ENCODE measurements around a stretch of chr16.

- CAGE, long polyA plus RNA, result no peak
- RRBS, result 1% methylated on average over 3 of the region's 29 CpGs
Observed at GRCh38 chr16:14975571-14976249, 884 bp downstream of the PDXDC1 start.

GRCh38 chr16:15025831-15027003 is 29.7 kb downstream of the NTAN1 start:
- CAGE, long polyA plus RNA, result no peak
- RRBS, result no CpG with 5 or more reads among the region's 13 CpGs

DNA sequence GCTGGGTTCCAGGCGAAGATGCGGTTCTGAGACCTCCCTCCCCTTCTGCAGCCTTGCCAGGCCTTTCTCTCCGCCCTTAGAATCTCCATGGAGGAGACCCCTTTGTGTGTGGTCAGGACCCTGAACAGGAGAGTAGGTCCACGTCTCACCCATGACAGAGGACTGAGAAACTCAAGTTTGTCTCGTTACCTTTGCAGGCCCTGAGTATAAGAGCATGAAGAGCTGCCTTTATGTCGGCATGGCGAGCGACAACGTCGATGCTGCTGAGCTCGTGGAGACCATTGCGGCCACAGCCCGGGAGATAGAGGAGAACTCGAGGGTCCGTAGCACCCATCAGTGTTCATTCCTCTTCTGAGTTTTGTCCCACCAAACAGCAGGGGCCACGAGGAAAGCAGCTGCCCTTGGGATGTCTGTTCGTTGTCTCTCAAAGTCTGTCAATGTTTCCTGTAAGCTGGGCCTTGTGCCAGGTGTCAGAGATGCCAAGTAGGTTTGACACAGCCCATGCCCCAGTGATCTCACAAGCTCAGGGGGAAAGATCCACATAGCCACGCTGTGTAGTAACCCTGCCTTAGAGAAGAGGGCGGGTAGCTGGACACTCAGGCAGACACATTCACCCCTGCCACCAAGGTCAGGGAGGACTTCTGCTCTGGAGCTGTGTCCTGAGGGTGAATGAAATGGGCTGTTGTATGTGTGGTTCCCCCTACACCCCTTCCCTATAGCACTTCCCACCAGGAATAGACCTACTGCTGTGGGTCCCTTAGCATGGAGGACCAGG is 22.6 kb downstream of the NTAN1 start:
- CAGE, long polyA plus RNA, result no peak
- RRBS, result no CpG with 5 or more reads among the region's 19 CpGs

- CAGE, long polyA plus RNA, result no peak
- RRBS, result 4% methylated on average over 4 of the region's 20 CpGs
Observed at GRCh38 chr16:15144169-15144680, 50.2 kb upstream of the RRN3 start.

- CAGE, long polyA plus RNA, result no peak
- RRBS, result 1% methylated on average over 5 of the region's 65 CpGs
Observed at GRCh38 chr16:15154010-15154526, 60.0 kb upstream of the RRN3 start.

- CAGE, long polyA plus RNA, result no peak
- RRBS, result no CpG with 5 or more reads among the region's 5 CpGs
Observed at GRCh38 chr16:15494173-15494601, 59.8 kb downstream of the BMERB1 start.

GRCh38 chr16:15577614-15578071 is 65.3 kb downstream of the MARF1 start:
- CAGE, long polyA plus RNA, result no peak
- RRBS, result no CpG with 5 or more reads among the region's 7 CpGs

DNA sequence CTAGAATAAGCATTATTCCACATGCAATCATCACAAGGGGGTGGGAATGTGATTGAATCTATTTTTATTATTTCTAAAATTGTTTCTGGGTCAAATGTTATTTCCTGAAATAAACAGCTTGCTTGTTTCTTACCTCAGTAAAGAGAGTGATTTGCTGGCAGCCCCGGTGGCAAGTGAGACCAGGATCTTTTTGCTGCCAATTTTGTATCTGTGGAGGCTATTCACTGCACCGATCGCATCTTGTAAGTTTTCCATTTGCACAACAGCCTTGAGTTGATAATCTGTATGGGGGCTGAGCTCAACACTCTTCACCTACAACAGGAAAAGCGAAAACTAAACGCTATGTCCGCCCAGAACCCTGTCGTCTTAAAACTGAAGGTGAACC is 21.4 kb downstream of the MARF1 start:
- CAGE, long polyA plus RNA, result no peak
- RRBS, result no CpG with 5 or more reads among the region's 7 CpGs

DNA sequence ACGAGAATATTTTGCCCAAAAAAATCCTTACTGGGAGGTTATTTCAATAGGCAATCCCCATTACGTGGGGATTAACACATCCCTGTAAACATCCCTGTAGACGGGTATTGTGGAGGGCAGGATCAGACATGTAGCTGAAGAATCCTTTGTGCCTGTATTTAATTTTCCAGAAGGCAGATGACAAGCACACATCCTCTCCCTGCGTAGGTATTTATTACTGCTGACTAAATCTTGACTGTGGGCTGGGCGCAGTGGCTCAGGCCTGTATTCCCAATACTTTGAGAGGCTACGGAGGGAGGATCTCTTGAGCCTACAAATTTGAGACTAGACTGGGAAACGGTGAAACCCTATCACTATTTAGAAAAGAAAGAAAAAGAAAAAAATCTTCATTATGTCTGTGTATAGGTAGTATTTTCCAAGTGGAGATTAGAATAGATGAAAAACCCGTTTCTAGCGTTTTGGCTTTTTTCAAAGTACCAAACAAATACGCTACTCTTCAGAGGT is 1.4 kb upstream of the MARF1 start:
- CAGE, long polyA plus RNA, result no peak
- RRBS, result no CpG with 5 or more reads among the region's 10 CpGs

GRCh38 chr16:15653269-15653744 is 3.3 kb downstream of the NDE1 start:
- CAGE, long polyA plus RNA, result no peak
- RRBS, result no CpG with 5 or more reads among the region's 4 CpGs

GRCh38 chr16:15714776-15715362 is 64.8 kb downstream of the NDE1 start:
- CAGE, long polyA plus RNA, result no peak
- RRBS, result no CpG with 5 or more reads among the region's 25 CpGs

GRCh38 chr16:15829295-15830016 is 27.4 kb downstream of the MYH11 start:
- CAGE, long polyA plus RNA, result no peak
- RRBS, result 8% methylated on average over 2 of the region's 19 CpGs

DNA sequence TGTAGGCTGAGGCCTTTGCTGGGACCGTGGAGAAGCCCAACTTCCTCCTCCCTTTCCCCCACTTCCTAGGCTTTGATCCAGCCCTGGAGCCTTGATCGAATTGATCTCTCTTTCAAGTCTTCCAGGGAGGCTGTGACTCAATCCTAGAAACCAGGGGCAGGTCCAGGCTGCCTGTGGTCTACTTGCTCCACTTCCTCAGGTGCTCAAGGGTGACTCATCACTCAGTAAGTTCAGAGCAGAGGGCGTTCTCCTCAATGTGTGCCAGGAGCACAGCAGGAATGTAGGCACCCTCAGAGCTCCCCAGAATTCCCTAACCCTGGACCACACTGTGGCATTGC is 11.2 kb upstream of the CEP20 start:
- CAGE, long polyA plus RNA, result no peak
- RRBS, result no CpG with 5 or more reads among the region's 3 CpGs

DNA sequence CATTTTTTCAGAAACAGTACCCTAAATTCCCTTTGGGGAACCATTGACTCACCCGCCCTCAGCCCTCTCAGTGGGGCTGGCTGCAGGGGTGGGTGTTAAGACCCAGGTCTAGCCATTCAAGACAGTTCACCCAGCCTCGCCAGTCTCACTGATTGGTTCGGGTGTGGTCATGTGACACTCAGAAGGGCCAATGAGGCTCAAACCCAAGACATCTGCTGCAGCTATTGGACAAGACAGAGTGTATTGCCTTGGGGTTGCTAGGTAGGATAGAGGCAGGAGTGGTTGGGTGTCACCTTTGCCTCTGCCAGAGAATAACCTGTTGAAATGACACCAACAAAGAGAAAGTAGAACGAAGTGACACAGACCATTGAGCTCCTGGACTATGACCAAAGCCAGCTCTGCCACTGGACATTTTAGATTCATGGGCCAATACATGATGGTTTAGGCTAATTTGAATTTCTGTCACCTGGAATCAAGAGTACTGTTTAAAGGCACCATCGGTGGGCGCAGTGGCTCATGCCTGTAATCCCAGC is 19.7 kb upstream of the CEP20 start:
- CAGE, long polyA plus RNA, result no peak
- RRBS, result no CpG with 5 or more reads among the region's 6 CpGs

GRCh38 chr16:15951756-15952251 is 2.4 kb downstream of the ABCC1 start:
- CAGE, long polyA plus RNA, result no peak
- RRBS, result no CpG with 5 or more reads among the region's 11 CpGs

DNA sequence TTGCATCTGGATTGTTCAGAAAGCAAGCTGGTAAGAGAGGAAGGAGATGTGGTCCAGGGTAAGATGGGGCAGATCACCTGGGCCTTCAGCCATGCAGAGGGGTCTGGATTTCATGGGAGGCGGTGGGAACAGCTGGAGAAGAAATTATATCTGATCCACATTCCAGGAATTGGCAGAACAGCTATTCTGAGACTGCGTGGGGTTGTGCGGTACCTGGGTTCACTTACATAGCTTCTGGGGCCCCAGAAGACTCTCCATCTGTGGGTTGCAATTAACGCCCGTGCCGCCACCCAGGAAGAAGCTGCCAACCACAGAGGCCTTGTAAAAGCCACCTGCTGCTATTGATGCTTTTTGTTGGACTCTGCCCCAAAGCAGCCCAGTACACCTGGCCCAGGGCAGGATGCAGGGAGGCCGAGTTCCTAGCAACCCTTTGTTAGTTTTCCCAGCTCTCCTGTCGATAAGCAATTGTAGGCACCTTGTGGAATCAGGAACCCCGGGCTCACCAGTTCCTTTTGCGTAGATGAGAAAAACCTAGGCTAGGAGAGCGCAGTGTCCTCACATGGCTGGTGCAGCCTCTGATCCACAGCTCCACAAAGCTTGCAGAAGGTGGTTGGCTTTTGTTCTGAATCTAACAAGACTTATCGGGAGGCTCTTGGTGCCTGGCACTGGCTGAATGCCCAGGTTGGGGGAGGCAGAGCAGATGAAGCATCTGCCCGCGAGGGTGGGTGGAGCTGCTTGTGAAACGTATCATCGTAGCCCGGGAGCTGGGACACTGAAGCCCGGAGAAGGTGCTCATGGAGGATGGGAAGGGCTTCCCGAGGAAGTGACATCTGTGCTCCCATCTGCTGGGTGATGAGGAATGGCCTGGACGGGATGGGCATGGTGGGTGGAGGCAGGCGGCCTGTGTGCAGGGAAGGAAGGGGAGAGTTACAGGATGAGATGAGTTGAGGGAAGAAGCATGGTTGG is 103.2 kb downstream of the ABCC6 start:
- CAGE, long polyA plus RNA, result no peak
- RRBS, result no CpG with 5 or more reads among the region's 21 CpGs

GRCh38 chr16:16142131-16142988 is 80.9 kb downstream of the ABCC6 start:
- CAGE, long polyA plus RNA, result no peak
- RRBS, result no CpG with 5 or more reads among the region's 13 CpGs

- CAGE, long polyA plus RNA, result no peak
- RRBS, result no CpG with 5 or more reads among the region's 18 CpGs
Observed at GRCh38 chr16:16255432-16256269, 23.3 kb downstream of the NOMO3 start.

DNA sequence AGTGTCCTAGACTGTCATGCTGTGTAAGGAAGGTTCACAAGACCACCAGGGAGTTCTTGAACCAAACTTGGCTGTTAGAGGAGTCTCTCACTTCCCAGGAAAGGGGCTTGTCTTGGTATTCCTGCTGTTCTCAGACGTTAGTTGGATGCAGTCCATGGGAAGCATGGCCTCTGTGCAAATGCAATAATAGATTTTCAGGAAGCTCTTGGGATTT is 425.8 kb downstream of the NPIPA7 start:
- CAGE, long polyA plus RNA, result no peak
- RRBS, result no CpG with 5 or more reads among the region's 1 CpG

- CAGE, long polyA plus RNA, result no peak
- RRBS, result no CpG with 5 or more reads among the region's 2 CpGs
Observed at GRCh38 chr16:17026810-17027204, 444.0 kb downstream of the XYLT1 start.